ENCODE measurements around a stretch of chr4.

GRCh38 chr4:182904165-182904917 lies 12.8 kb downstream of the DCTD start:
- PRO-cap = no peak
- RAMPAGE, long total RNA, 3 experiments = no peak in any of the 3 experiments

- PRO-cap = no peak
- RAMPAGE, long total RNA, 3 experiments = no peak in any of the 3 experiments
These were observed 79.0 kb downstream of the CLDN22 start for GRCh38 chr4:183241161-183241489.

DNA sequence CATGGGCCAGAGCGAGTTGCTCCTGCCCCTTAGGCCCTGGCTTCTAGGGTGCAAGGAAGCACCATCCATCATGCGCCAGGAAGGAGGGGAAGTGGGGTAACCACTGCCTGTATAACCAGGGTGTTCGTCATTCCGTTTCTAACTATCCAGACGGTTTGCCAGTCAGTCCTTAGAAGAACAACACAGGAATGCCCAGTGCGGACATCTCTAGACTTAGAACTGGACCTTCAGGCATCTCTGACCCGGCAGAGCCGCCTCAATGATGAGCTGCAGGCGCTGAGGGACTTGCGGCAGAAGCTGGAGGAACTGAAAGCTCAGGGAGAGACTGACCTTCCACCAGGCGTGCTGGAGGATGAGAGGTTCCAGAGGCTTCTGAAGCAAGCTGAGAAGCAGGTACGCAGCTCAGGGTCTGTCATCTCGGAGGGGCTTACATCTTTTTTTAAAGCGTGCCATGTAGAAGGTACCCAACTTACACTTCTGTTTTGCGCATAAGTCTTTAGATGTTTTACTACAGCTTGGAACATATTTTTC lies 30.8 kb downstream of the CLDN22 start:
- PRO-cap = no peak
- RAMPAGE, long total RNA, 3 experiments = no peak in any of the 3 experiments

GRCh38 chr4:183409950-183410412 lies 34.5 kb upstream of the CDKN2AIP start:
- PRO-cap = no peak
- RAMPAGE, long total RNA, 3 experiments = no peak in any of the 3 experiments

DNA sequence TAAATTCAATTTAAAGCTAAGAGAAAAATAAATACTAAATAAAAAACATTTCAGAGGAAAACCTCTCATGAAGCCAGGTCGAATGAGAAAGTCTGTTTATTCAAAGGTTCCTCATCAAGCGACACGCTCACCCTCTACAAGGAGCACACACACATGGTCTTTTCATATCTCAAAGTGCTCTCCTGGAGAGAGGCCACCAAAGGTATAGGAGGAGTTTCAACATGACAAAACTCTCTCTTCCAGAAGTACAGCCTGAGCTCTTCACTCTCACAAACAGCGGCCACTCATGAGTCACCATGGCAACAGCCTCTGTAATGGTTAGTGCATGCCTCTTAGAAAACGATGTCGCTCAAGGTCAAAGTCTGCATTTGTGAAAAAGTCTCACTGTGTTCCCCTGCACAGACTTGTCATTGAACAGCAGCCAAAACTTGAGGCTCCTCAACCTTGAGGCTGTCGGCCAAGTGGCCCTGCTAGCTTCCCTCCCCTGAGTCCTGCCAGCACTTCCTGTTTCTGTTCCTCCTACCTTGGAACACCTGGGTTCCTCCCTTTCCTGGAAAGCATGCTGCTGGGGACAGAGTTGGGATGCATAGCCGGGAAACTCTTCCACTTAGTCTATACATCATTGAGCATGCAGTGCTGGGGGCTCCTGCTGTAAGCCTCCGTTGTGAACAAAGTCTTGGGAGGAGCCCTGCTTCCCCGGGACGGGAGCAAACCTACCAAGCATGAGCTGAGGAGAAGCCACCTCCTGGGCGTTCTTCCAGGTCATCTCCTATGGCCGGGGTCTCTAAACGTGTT lies 66.5 kb downstream of the ING2 start:
- PRO-cap = no peak
- RAMPAGE, long total RNA, 3 experiments = no peak in any of the 3 experiments

DNA sequence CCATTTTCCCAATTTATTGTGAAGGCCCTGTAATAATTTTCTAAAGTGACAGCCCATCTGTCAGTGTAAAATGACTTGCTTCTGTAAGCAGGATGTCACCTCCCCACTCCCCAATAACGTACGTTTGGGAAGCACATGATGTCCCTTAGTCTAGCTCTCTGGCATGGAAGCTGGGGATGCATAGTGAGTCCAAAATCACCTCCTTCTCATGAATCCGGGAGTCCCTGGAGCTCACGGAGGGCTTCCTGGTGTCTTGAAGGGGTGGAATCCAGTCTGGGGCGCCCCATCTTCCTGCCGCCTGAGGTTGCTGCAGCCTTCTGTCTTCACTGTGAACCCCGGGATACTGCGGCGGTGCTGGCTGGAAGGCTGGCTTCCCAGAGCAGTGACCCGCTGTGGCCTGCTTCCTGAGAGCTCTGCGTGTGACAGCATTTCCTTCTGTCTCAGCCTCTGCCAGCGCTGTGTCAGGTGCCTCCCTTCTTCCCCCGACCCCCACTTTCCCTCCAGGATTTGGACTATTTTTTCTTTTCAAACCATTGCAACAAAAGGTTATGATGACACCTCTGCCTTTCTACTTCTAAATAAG lies 98.8 kb upstream of the STOX2 start:
- PRO-cap = unidirectional peak, minus-strand start at position 345 of the sequence
- RAMPAGE, long total RNA, 3 experiments = no peak in any of the 3 experiments

GRCh38 chr4:183897952-183898816 lies 6.9 kb upstream of the STOX2 start:
- PRO-cap = no peak
- RAMPAGE, long total RNA, 3 experiments = no peak in any of the 3 experiments

GRCh38 chr4:184017120-184017405 lies 112.0 kb downstream of the STOX2 start:
- PRO-cap = no peak
- RAMPAGE, long total RNA, 3 experiments = no peak in any of the 3 experiments

DNA sequence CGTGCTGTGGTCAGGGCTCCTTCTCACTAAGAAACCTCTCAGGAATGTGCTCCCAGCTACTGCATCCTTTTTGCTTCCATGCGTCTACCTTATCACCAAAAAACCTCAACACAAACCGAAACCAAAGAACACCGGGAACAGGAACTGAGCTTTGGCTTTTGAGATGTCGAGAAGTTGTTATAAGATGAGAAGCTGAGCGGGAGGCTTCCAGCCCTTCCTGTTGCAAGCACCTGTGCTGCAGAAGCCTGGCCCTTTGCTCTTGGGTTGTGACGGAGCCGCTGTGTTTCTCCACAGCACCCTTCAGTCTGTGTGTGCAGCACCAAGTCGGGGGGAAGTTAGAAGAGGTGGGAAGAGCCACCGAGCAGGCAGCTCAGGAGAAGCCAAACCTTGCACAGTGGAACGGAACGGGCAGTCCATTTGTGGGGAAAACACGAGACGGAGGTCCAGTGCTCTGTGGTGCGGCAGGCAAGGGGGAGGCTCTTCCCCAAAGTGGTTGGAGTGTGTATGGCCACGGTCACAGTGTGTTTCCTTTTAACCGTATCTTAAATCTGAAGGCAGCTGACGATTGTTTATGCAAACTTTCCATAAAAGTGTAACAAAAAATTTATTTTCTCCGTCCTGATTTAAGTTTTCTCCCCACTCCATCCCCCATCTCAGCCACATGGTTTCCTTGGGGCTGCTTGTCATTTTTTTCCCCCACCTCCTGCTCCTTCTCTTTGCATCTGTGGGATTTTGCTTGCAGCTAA lies 123.5 kb downstream of the STOX2 start:
- PRO-cap = no peak
- RAMPAGE, long total RNA, 3 experiments = no peak in any of the 3 experiments

DNA sequence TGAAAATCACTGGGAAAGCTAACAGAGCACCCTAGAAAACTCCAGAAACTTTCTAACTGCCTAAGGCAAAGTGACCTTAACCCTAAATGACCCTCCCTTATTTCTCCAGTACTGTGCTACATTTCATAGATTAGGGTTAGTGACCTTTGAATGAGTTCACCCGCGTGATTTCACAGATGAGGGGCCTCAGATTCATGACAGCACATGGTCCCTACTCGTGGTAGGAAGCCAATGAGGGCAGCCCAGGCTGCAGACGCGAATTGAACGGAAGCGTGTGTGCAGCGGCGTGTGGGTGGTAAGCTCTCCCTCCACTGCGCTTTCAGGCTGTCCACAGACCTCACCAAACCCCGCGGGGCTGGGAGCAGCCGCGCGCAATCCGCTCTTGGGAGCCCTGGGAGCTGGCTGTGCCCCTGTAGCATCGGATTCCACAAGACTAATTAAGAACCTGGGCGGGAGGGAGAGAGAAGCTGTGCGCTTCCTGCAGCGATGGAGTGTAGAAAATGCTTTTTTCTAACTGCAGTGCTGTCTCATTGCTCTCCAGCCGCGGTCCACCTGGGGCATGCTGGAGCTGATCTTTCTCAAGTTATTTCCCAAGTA lies 134.8 kb downstream of the STOX2 start:
- PRO-cap = no peak
- RAMPAGE, long total RNA, 3 experiments = no peak in any of the 3 experiments

GRCh38 chr4:184281271-184281770 lies 63.6 kb upstream of the ENPP6 start:
- PRO-cap = no peak
- RAMPAGE, long total RNA, 3 experiments = no peak in any of the 3 experiments

- PRO-cap = no peak
- RAMPAGE, long total RNA, 3 experiments = no peak in any of the 3 experiments
These were observed 64.6 kb upstream of the ENPP6 start for GRCh38 chr4:184282070-184282891.

DNA sequence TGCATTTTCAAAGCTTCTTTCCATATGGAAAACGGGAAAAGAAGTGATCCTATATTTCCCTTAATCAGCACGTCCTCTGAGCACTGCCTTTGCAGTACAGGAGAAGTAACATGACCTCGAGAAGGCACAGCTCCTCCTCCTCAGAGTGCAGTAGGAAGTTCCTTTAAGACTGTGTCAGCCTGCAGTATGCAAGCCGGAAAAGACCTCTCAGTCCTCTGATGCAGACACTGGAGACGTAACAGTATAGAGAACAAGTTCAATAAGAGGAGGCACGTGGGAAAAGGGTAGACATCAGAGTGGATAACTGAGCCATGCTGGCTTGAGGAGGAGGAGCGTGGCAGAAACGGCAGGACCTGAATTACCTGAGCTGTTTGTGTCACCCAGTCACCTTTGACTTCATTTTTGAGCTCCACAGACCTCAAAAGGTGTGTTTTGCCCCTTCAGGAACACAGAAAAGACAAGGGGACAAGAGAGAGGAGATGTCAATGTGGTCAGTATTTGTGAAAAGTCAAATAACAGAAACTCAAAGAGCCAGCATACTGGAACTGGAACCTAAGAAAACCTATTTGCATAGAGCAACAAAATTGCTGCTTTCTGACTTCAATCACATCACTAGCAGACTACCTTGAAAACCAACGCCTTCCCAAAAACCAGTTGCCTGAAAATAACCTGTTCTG lies 20.8 kb downstream of the IRF2 start:
- PRO-cap = no peak
- RAMPAGE, long total RNA, 3 experiments = no peak in any of the 3 experiments

- PRO-cap = no peak
- RAMPAGE, long total RNA, 3 experiments = no peak in any of the 3 experiments
These were observed 16.8 kb downstream of the IRF2 start for GRCh38 chr4:184457552-184457913.

DNA sequence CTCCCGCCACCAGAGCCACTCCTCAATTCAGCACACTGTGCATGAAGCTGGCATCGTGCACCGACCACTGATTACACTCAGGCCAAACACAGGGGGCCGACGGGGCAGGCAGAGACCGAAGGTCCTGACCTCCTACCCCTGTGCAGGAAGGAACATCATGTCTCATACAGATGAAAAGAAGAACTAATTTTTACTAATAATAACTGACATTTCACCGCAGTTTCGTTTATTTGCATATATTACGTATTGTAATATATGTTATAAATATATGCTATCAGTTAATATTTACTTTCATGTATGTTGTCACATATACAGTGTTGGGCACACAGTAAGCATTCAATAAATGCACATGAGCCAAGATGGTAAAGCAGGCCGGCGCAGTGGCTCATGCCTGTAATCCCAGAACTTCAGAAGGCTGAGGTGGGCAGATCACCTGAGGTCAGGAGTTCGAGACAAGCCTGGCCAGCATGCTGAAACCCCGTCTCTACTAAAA lies 4.3 kb downstream of the IRF2 start:
- PRO-cap = no peak
- RAMPAGE, long total RNA, 3 experiments = no peak in any of the 3 experiments

DNA sequence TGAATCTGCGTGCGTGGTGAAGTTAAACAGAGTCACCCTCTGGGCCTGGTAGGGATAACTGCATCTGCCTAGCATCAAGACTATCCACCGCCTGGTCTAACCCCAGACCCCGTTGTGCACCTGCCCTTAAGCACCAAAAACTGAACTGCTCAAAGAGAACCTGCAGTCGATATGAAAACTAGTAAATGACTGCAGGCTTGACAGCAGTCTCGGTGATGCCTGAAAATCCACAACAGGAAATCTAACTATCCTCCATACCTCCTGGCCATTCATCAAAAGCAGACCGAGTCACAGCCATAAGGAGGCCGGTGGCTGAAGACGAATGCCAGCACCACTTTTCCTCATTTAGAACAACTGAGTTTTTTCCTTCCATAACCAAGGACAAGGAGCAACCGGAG lies 2.1 kb downstream of the IRF2 start:
- PRO-cap = unidirectional peak, plus-strand start at position 372 of the sequence
- RAMPAGE, long total RNA, 3 experiments = no peak in any of the 3 experiments

DNA sequence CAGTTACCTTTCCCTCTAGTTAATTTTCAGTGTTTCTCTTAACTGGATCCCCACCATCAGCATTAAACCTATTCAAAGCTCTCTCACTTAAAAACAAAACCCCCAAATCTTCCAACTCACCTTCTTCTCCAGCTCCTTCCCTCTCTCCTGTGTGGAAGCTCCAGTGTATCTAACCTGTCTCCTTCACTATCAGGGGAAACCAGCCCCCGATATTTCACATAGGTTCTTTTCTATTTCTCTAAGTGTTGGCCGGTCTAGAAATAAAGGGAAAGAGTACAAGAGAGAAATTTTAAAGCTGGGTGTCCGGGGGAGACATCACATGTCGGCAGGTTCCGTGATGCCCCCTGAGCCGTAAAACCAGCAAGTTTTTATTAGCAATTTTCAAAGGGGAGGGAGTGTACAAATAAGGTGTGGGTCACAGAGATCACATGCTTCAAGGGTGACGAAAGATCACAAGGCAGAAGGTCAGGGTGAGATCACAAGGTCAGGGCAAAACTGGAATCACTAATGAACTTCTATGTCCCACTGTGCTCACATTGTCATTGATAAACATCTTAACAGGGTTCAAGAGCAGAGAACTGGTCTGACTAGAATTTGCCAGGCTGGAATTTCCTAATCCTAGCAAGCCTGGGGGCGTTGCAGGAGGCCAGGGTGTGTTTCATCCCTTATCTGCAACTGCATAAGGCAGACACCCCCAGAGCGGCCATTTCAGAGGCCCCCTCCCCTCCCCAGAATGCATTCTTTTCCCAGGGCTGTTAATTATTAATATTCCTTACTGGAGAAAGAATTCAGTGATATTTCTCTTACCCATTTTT lies 23.6 kb downstream of the CASP3 start:
- PRO-cap = no peak
- RAMPAGE, long total RNA, 3 experiments = no peak in any of the 3 experiments

DNA sequence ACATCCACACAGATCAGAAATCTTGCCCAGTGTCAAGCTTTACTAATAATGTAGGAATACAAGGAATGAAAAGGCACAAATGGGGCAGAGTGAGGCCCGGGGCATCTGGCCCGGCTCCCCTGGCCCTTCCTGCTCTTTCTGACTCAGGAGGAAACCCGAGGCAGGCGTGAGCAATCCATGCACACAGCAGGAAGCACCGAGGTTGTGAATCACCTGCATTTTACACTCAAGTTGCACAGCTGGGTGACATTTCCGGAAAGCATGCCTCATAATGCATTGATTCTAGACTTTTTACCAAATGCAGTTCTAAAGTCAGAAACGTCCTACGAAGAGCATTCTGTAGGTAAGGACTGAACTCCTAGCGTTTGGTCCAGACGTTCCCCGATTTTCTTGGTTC lies 38.9 kb downstream of the PRIMPOL start:
- PRO-cap = no peak
- RAMPAGE, long total RNA, 3 experiments = no peak in any of the 3 experiments

- PRO-cap = no peak
- RAMPAGE, long total RNA, 3 experiments = no peak in any of the 3 experiments
These were observed 14.3 kb upstream of the CENPU start for GRCh38 chr4:184747968-184748809.

DNA sequence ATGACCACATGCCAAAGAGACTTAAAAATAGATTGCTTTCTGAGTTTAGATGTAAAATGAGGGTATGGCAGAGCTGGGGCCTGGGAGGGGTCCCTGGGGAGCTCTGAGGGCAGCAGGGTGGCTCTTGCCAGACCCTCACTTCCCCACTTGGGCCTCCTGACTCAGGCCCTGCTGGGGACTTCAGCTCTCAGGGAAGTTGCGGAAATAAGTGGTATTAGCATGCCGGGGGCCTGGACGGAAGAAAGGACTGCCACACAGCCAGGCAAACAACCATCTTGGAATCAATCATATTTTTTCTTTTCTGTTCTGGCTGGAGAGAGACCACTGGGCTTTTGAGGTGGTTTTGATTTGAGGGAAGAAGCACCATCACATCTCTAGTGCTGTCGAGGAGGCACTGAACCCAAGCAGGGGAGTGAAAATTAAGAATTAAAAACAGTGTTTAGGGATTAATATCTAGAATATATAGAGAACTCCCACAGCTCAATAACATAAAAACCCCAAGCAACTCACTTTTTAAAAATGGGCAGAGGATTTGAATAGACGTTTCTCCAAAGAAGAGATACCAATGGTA lies 19.1 kb upstream of the CENPU start:
- PRO-cap = no peak
- RAMPAGE, long total RNA, 3 experiments = no peak in any of the 3 experiments

All from subcutaneous adipose tissue (tissue), 3 donors.